Cardiac fibroblast (primary cell): ENCODE data around the genes KLK8, KLK11, C19orf84 and SIGLEC5.

- RRBS: no CpG with 5 or more reads among the region's 7 CpGs
Observed at GRCh38 chr19:51001516-51001879, at the start of gene KLK8. KLK8 (minus strand) TSS chr19:51001604.

- RRBS: no CpG with 5 or more reads among the region's 22 CpGs
Observed at GRCh38 chr19:51026403-51027412, at the start of gene KLK11. KLK11 (minus strand) TSS chr19:51026616.

GRCh38 chr19:51293630-51294137 is 17.8 kb upstream of the IGLON5 start:
- RRBS: 81% methylated on average over 2 of the region's 12 CpGs

GRCh38 chr19:51326701-51327303 is 15.1 kb downstream of the VSIG10L start:
- RRBS: 9% methylated on average over 3 of the region's 49 CpGs

GRCh38 chr19:51365223-51365410 is 1.1 kb downstream of the ETFB start:
- RRBS: no CpG with 5 or more reads among the region's 3 CpGs

DNA sequence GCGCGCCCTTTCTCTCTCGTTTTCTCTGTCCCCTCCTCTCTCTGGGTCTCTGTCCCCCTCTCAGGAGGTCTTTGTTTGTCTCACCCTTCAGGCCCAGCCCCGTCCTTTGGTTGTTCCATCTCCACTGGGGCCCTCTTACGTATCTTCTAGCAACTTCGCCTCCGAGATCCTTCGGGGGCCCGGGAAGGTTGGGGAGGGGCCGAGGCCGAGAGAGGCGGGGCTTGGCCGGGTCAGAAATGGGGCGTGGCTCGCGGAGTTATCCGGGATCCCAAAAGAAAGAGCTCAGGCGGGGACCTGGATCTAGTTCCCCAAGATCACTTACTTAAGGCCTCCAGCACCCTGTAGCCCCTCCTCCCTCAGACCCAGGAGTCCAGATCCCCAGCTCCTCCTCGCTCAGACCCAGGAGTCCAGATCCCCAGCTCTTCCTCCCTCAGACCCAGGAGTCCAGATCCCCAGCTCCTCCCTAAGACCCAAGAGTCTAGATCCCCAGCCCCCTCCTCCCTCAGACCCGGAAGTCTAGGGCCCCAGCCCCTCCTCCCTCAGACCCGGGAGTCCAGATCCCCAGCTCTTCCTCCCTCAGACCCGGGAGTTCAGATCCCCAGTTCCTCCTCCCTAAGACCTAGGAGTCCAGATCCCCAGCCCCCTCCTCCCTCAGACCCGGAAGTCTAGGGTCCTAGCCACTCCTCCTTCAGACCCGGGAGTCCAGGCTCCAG is at the start of gene C19orf84:
C19orf84 (minus strand) TSS at position 198 of the 713 bp plus-strand sequence.
- RRBS: 18% methylated on average over 8 of the region's 24 CpGs

DNA sequence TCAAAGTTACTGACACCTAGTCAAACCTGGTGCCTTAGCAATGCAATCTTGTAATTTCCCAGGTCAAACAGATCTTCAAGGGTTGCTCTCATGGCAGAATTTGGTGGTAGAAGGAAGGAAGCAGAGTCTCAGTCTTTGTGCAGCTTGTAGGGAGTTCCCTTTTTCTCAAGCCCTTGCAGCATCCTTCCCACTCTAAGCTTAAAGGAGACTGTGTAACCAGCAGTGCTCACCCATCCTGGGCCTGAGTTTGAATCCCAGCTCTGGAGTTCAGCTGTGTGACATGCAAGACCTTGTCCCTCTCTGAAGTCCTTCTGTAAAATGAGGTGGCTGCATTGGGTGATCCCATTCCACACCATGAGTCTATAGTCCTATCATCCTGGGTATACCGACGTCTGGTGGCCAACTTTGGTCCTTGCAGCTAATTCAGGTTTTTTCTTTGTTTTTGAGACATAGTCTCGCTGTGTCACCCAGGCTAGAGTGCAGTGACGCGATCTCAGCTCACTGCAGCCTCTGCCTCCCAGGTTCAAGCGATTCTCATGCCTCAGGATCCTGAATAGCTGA is 9.8 kb downstream of the SIGLEC10 start:
- RRBS: no CpG with 5 or more reads among the region's 6 CpGs

GRCh38 chr19:51460107-51460796 is 2.0 kb upstream of the SIGLEC8 start:
- RRBS: no CpG with 5 or more reads among the region's 10 CpGs

DNA sequence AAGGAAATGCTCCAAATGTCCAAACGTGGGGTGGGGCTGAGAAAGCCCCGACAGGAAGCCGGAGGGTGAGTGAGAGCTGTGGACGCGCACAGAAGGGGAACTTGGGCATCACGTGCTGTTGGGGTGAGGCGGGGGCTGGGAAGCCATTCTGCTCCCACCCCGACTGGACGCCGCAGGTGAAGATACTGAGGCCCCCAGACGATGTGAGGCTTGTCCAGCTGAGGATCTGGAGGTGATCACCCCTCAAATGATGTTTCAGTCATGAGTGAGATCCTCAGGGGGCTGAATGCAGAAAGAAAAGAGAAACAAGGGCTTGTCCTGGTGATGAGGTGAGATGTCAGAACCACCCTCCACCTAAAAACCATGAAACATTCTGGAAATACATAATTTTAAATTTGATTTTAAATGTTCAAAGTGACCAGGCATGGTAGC is at the start of gene SIGLEC5:
SIGLEC5 (minus strand) TSS at position 17 of the 432 bp plus-strand sequence.
- RRBS: no CpG with 5 or more reads among the region's 11 CpGs

GRCh38 chr19:51647025-51647477 is 426 bp upstream of the SIGLEC14 start:
- RRBS: 95% methylated on average over 2 of the region's 7 CpGs

DNA sequence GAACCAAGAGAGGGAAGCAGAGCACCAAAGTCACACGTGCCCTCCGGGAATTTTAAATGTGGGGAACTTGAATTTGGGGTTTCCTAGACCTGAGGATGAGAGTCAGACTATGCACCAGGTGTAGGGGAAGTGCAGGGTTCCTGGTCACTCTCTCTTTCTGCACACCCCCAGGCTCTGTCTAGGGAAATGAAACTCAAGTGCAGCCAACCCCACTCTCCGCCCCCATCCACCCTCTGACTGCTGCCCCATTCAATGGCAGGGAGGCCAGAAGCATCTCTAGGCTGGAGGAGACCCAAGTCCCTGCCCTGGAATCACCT is 4.5 kb upstream of the SIGLEC14 start:
- RRBS: no CpG with 5 or more reads among the region's 3 CpGs

DNA sequence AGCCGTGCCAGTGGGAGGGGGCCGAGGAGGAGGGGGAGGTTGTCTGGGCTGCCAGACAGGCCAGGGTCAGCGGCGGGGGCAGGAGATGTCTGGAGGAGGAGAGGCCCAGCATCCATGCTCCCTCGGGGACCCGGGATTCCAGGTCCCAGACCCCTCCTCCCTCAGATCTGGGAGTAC is 3.2 kb upstream of the SPACA6 start:
- RRBS: no CpG with 5 or more reads among the region's 6 CpGs

- RRBS: no CpG with 5 or more reads among the region's 2 CpGs
Observed at GRCh38 chr19:51697014-51697291, 3.8 kb downstream of the SPACA6 start.

DNA sequence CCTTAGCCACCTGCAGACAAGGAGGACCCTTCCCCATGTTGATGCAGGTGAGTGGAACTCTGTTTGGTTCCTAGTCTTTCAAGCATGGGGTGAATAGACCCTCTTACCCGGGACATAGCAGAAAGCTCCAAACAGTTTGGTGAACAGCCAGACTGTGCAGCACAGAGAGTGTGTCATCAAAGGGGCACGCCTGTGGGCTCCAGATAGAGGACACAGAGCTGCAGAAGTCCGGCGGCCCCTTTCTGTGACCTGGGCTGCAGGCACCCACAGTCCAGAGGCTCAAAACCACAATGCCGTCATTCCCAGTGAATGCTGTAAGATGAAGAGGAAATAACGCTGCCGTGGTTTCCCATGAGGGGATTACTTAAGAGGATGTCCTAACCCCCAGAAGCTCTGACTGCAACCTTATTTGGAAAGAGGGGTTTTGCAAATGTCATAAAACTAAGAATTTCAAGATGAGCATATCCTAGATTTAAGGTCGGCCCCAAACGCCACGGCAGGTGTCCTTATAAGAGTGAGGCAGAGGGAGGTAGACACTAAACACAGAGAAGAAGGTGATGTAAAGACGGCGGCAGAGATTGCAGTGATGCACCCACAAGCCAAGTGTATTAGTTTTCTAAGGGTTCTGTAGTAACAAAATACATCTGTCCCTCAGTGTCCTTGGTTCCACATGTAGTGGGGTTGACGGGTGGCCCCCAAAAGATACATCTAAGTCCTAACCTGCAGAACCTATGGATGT is 12.3 kb upstream of the HAS1 start:
- RRBS: no CpG with 5 or more reads among the region's 13 CpGs

- RRBS: no CpG with 5 or more reads among the region's 8 CpGs
Observed at GRCh38 chr19:51896389-51897174, 8.2 kb downstream of the ZNF649 start.

GRCh38 chr19:52170286-52171318 is 819 bp downstream of the ZNF836 start:
- RRBS: 3% methylated on average over 7 of the region's 34 CpGs

GRCh38 chr19:52190771-52191013 is 840 bp downstream of the PPP2R1A start:
- RRBS: 0% methylated on average over 3 of the region's 12 CpGs

DNA sequence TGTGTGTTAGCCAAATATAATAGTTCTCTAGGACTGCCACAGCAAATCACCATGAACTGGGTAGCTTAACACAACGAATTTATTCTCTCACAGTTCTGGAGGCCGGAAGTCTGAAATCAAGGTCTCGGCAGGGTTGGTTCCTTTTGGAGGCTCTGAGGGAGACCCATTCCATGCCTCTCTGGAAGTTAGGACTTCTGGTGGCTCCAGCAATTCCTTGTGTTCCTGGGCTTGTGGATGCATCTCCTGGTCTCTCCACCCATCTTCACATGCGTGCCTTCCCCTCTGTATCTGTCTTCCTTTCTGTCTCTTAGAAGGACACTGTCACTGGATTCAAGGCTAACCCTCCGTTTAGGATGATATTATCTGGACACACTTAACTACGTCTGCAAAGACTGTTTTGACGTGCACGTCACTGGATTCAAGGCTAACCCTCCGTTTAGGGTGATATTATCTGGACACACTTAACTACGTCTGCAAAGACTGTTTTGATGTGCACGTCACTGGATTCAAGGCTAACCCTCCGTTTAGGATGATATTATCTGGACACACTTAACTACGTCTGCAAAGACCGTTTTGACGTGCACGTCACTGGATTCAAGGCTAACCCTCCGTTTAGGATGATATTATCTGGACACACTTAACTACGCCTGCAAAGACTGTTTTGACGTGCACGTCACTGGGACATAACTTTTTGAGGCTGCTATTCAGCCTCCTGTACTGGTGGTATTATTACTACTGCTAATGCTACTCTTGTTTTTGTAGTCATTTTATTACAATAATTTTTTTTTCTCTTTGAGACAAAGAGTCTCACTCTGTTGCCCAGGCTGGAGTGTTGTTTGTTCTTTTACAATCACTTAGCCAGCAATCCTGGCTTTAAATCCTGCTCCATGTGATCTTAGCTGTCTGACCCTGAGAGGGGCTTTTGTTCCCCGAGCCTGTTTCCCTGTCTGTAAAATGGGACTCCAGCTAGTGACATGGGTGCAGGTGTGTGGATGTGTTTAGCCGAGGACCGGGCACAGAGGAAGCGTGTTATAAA is 11.0 kb downstream of the PPP2R1A start:
- RRBS: no CpG with 5 or more reads among the region's 24 CpGs

- RRBS: no CpG with 5 or more reads among the region's 51 CpGs
Observed at GRCh38 chr19:52269695-52270855, 688 bp downstream of the ZNF766 start.

GRCh38 chr19:52277565-52277984 is 8.2 kb downstream of the ZNF766 start:
- RRBS: no CpG with 5 or more reads among the region's 6 CpGs